Placental epithelial cell (primary cell): ENCODE measurements around the gene ERVMER34-1.

- CAGE, long polyA plus RNA: no peak
These were observed 143.9 kb downstream of the ZAR1 start for GRCh38 chr4:48633793-48634529.

- CAGE, long polyA plus RNA: no peak
These were observed 110.9 kb downstream of the FRYL start for GRCh38 chr4:48669136-48669556.

- CAGE, long polyA plus RNA: no peak
These were observed 16.9 kb upstream of the OCIAD1 start for GRCh38 chr4:48813985-48814452.

- CAGE, long polyA plus RNA: no peak
These were observed 4.8 kb downstream of the OCIAD1 start for GRCh38 chr4:48835605-48836242.

- CAGE, long polyA plus RNA: no peak
These were observed 755 bp downstream of the OCIAD2 start for GRCh38 chr4:48905744-48906293.

GRCh38 chr4:49161026-49161485 lies 175.0 kb downstream of the CWH43 start:
- CAGE, long polyA plus RNA: no peak

DNA sequence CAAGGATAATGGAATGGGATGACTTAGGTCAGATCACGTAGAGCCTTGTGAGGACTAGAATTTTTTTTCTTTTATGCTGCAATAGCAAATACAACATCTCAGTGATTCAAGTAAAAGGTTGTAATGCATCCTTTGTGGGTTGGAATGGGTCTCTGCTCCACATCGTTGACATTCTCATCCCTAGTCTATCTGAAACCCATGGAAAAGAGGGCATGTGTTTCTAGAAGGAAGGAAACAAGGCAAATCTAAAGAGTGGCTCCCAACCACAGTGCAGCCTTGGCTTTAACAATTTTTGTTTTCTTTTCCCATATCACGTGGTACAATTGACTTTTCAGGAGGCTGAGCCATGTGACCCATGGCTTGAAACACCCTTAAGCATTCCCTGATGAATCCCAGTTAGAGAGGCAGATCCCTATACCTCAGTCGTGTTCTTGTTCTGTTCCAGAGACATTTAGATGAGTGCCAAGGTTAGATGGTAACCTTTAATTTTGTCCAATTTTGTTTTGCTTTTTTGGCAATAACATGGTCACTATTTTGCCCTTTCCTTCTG lies 12.8 kb downstream of the DCUN1D4 start:
- CAGE, long polyA plus RNA: no peak

- CAGE, long polyA plus RNA: no peak
These were observed 66.3 kb downstream of the DCUN1D4 start for GRCh38 chr4:51909203-51909705.

DNA sequence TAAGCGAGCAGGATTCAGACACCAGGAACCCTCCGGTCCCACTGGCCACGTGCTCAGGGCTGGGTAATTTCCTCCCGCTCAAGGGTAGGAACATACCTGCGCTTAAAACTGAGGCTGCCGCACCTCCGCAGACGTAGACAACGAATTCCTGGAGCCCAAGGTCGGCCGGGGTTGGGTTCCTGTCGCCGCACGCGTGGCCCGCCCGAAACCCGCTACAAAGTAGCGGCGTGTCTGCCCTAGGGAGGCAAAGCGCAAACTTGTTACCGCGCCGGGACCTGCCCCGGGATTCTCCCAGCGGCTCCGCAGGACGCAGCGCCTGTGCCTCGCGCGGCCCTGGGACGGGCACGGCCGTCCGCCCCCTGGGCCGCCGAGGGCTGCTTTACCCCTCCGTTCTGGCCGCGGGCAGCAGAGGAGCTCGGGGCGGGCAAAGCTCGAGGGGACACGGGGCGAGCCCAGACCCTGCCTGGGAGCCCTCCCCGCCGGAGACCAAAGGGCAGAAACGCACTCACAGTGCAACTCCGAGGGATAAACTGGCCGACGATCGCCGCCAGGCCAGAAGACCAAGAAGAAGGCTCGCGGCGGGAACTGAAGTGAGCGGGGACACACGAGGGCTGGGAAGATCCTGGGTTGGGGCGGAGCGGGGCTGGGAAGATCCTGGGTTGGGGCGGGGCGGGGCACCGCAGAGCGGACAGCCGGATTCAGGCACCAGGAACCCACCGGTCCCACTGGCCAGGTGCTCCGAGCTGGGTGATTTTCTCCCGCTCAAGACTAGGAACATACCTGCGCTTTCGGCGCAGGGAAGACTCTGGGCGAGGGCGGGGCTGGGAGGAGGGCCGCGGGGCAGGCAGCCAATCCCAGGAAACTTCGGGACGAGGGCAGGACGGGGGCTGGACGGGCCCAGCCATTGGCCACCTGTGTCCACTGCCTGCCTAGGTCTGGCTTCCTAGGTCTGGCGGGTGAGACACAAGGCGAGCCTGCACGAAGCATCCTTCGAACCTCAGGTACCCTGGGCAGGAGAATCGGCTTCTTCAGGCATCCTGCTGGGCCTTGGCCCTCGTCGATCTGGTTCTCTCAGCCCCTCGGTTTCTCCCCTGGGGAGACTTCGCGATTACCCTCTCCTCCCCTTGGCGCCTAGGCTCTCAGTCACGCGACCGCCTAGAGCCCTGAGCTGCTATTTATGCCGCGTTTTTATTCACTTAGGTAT lies at the start of gene ERVMER34-1:
ERVMER34-1 (minus strand) TSS at position 592 of the 1,204 bp plus-strand sequence.
- CAGE, long polyA plus RNA: no peak

DNA sequence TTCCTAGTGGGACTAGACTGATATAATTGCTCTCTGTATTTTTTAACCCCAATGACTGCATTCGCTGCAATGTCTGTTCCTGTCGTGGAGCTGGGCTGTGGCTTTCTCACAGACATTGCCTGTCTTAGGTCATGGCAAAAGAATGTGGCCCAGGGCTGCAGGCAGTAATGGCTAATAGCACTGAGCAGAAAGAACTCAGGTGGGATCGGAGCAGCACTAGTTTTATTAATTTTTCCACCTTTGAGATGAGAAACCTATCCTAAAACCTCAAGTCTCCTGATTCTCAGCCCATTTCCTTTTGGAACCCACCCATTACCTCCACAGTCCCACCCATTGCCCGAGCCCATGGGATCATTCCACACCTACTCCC lies 23.8 kb upstream of the RASL11B start:
- CAGE, long polyA plus RNA: no peak

- CAGE, long polyA plus RNA: no peak
These were observed 161.9 kb downstream of the RASL11B start for GRCh38 chr4:53023711-53024789.

- CAGE, long polyA plus RNA: no peak
These were observed 13.4 kb downstream of the SCFD2 start for GRCh38 chr4:53352374-53352901.

GRCh38 chr4:53389752-53390122 lies 12.3 kb downstream of the FIP1L1 start:
- CAGE, long polyA plus RNA: no peak

DNA sequence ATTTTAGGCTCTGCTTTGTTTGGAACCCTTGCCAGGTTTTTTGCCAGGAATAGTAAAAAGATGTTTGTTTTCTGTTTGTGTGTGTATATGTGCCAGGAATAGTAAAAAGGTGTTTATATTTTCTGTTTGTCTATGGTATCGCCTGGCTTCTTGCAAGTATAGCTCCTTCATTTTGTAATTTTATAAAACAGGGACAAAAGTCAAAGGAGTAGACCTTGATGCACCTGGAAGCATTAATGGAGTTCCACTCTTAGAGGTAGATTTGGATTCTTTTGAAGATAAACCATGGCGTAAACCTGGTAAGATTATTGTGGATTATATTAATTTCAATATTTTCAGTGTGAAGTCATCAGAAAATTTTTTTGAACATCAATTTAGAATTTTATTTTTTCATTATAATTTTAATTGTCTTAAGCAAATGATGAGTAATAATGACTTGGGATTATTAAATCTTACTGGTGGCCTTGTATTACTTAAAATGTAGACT lies 12.9 kb downstream of the FIP1L1 start:
- CAGE, long polyA plus RNA: no peak

DNA sequence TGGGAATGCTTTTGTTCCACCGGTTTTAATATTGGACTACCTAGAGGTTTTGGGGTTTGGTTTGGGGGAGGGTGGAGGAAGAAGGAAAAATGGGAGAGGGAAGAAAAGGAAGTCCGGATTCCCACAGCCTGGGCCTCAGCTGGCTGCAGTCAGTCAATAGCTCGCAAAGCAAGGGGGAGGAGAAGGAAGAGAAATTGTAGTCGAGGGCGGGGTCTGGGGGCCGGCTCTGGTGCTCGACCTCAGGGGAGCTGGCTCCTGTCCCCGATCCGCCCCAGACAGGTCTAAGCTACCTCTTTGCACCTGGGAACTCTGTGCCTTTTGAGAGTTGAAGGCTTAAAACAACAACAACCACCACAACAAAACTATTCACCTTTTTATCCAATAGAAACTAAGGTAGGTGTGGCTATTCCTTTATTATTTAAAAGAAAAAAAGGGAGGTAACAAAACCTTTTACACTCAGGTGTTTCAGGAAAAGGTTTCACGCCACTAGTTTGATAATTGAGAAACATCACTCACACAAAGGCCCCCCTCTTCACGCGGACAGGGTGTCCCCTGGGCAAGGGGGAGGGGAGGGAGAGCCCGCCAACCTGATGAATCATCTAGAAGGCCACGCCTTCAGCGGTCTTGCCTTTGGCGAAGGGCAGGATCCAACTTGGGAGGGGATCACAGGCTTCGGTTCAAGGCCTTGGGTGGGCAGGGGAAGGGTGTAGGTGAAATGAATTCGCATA lies 1.6 kb upstream of the LNX1 start:
- CAGE, long polyA plus RNA: no peak

GRCh38 chr4:53919810-53920183 lies 144.6 kb downstream of the CHIC2 start:
- CAGE, long polyA plus RNA: no peak

- CAGE, long polyA plus RNA: no peak
These were observed 70.2 kb downstream of the CHIC2 start for GRCh38 chr4:53993948-53994892.

DNA sequence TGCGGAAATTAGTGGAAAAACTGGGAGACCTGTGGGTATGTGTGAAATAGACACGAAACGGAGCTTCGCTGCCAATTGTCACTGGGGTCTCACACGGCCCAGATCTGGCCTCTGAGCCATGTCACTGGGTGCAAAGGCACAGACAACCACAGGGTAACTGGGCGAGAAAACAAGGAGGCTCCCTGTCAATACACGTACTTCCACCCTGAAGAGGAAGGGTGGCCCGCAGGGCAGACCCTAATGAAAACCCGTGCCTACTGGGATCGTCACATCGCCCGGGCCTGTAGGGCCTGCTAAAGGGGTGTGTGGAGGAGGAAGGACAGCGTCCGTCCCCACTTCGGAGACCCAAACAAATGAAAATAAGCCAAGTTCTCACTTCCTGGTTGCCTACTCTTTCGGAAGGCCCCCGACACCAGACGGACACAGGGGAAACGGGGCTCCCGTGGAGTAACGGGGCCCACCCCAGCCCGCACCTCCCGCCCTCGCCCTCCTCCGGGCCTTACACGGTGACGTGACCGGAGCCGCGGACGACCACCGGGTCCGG lies 654 bp downstream of the CHIC2 start:
- CAGE, long polyA plus RNA: no peak

DNA sequence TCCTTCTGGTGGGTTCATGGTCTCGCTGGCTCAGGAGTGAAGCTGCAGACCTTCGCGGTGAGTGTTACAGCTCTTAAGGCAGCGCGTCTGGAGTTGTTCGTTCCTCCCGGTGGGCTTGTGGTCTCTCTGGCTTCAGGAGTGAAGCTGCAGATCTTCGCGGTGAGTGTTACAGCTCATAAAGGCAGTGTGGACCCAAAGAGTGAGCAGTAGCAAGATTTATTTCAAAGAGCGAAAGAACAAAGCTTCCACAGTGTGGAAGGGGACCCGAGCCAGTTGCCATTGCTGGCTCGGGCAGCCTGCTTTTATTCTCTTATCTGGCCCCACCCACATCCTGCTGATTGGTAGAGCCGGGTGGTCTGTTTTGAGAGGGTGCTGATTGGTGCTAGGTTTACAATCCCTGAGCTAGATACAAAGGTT lies 54.3 kb downstream of the GSX2 start:
- CAGE, long polyA plus RNA: no peak

GRCh38 chr4:54534902-54535308 lies 122.9 kb upstream of the KIT start:
- CAGE, long polyA plus RNA: no peak